ENCODE results near the gene WWC2.

GRCh38 chr4:176781822-176782161 is 10.9 kb downstream of the VEGFC start:
- PRO-cap, result no peak

GRCh38 chr4:176791389-176792087 is 1.2 kb downstream of the VEGFC start:
- PRO-cap, result no peak

DNA sequence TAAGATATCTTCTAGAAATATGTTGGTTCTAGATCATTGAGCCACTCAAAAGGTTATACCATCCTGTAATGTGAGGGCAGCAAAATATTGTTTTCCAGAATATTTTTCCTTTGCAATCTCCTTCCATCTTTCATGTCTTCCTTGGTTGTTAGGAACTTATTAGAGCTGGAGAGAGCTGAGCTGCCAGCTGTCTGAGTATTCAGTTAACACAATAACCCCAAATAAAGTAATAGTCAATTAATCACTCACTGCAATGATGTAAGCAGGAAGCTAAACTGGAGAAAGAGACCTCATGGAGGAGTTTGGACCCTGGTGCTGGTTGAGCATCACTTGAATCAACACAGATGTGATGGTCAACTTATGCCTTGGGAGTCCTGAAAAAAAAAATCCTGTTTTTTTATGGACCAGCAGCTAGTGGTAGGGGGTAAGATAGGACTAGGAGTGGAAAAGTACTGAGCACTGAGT is 2089.3 kb upstream of the TENM3 start:
- PRO-cap, result no peak

DNA sequence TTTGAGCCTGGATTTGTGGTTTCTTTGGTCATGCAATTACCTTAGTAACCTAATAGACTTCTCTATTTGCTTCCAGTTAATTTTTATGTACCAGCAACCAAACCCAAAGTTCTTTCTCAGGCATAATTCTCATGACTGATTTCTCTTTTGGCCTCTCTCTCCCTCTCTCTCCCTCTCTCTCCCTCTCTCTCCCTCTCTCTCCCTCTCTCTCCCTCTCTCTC is 1420.0 kb upstream of the TENM3 start:
- PRO-cap, result unidirectional peak, minus-strand start at position 170 of the sequence

DNA sequence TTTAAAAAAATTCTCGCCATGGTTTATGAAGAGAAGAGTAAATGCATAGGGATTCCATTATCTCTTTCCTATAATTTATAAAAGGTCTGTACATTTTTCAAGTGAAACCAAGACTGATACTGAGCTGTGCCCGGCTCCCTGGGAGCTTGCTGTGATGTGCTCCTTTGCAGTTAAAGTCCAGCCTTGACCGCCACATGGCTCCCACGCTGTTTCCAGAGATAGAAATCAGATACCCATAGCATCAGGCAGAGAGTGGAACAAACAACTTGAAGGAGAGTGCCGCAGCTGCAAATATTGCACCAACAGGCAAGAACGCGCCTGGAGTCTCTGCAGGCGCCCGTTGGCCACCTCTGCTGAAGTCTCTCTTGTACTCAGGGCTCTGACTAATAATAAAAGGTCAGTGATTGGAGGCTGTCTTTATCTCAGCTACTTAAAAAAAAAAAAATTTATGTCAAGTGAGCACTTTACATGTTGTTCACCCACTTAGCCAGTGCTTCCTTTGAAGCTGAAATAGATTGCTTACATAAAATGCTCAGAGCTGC is 31.0 kb upstream of the TENM3 start:
- PRO-cap, result no peak

DNA sequence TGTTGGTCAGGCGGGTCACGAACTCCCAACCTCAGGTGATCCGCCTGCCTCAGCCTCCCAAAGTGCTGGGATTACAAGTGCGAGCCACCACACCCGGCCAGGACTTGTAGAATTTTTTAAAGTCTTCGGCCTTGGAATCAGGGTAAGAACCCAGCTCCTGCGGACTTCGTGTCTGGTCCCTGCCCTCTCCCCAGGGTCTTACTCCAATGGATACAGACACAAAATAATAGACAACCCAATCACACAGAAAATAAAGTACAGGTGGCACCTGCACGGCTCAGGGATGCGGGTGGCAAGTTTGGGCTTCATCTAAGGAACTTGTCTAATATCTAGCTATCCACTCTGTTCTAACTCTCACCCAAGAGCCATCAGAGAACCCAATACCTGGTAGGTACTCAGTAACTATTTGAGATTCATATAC is 29.3 kb downstream of the DCTD start:
- PRO-cap, result no peak

DNA sequence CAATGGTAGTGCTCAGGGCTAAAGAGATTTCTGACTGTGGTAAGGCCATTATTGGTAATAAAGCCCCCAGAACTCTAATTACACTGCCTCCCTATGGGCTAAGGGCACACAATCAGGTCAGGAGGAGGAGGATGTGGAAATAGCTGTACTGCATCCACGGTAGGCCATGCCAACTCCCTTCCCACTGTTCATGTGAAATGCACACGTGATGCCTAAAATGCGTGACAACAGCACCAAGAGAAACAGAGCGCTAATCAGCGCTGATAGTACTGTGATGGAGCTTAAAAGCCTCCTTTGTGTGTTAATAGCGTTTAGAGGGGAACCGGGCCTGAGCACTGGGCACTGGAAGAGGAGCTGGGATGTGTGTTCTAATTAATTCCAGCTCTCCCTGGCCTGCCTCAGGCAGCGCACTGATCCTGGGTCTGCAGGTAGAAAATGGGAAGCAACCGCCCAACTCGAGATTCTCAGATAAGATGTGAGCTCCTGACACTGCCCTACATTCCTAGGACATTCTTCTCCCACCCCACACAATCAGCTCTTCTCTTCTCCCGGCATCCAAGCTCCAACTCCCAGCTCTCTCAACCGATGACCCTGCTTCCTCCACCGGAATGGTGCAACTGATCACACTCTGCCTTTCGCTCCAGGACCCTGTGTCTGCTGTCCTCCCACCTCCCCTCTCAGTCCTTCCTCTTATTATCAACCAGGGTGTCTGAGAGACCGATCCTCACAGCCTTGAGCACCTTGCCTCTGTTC is 12.8 kb downstream of the DCTD start:
- PRO-cap, result no peak

DNA sequence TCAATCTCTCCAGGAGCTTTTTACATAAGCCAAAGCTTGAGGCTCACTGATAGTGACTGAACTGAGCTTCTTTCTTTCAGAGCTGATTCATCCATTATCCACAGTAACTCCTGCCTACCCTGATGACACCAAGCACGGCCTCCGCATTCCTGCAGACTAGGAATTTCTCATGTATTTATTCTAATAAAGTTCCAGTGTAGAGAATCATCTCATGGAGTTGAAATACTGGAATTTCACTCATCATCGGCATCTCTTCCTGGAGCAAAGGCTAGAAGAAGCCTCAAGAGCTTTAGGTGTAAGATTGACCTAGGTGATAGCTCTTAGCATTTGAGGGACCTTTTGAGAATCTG is 12.1 kb upstream of the DCTD start:
- PRO-cap, result no peak

- PRO-cap, result bidirectional peak, plus-strand start at chr4:183099151, minus-strand start at chr4:183098987
These were observed at the start of gene WWC2 for GRCh38 chr4:183098725-183099803. TSS of gene WWC2 (plus strand) at chr4:183099257.

DNA sequence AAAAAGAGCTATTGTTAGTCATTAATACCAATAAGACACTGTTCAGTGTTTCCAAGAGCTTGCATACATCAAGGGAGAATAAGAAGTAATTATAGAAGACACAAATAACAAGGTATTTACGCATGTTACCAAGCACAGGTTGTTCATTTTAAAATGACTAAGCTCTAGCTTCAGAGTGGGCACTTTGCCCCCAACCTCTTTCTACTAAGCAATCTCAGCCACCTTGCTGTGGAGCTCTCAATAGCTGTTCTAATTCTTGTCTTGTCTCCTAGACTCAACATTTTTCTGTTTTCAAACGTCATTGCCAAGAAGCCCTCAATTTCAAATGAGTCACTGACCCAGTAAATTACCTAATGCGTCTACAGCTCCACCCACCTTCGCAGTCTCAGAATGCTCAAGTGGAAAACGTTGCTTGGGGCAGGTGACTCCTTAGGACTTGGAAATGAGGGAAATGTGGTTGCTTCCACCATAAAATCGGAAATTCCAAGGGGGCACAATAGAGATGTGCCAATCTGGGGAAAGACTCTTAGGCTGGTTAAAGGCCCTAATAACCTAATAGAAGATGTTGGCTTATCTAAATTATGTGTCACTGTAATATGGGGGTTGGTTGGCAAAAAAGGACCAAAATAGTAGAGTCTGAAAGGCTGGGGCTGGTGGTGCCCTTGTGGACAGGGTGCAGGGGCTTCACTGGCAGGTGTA is 59.0 kb downstream of the ING2 start:
- PRO-cap, result bidirectional peak, plus-strand start at position 499 of the sequence, minus-strand start at position 251 of the sequence

DNA sequence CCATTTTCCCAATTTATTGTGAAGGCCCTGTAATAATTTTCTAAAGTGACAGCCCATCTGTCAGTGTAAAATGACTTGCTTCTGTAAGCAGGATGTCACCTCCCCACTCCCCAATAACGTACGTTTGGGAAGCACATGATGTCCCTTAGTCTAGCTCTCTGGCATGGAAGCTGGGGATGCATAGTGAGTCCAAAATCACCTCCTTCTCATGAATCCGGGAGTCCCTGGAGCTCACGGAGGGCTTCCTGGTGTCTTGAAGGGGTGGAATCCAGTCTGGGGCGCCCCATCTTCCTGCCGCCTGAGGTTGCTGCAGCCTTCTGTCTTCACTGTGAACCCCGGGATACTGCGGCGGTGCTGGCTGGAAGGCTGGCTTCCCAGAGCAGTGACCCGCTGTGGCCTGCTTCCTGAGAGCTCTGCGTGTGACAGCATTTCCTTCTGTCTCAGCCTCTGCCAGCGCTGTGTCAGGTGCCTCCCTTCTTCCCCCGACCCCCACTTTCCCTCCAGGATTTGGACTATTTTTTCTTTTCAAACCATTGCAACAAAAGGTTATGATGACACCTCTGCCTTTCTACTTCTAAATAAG is 98.8 kb upstream of the STOX2 start:
- PRO-cap, result no peak

GRCh38 chr4:183906972-183907625 is 2.0 kb downstream of the STOX2 start:
- PRO-cap, result no peak

DNA sequence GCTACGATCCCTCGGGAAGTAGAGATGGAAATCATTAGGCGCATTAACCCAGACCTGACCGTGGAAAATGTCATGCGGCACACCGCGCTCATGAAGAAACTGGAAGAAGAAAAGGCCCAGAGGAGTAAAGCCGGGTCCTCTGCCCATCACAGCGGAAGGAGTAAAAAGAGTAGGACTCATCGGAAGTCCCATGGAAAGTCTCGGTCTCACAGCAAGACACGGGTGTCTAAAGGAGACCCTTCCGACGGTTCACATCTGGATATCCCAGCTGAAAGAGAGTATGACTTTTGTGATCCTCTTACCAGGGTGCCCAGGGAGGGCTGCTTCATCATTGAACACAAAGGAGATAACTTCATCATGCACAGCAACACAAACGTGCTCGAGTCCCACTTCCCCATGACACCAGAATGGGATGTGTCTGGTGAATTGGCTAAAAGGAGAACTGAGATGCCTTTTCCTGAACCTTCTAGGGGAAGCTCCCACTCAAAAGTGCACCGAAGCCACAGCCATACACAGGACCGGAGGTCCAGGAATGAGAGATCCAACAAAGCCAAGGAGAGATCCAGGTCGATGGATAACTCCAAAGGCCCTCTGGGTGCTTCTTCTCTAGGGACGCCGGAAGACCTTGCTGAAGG is 104.8 kb downstream of the STOX2 start:
- PRO-cap, result no peak

DNA sequence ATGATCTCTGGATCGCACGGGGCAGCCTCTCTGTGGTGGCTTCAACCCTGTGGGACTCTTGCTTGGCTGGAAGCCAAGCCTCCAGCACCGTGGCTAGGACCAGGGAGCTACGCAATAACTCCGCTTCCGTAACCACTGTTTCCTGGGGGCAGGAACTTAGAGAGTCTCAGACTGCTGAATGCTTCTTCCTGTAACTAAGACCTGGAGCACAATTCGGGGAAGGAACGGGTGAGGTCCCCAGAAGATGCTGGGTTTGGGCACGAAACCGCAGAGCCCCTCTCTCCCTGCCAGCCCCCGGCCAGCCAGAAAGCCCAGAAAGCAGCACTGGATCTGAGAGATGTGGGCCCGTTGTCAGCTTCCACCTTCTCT is 12.5 kb upstream of the ENPP6 start:
- PRO-cap, result no peak

- PRO-cap, result no peak
These were observed 61.0 kb downstream of the IRF2 start for GRCh38 chr4:184413237-184413790.

GRCh38 chr4:184418338-184418875 is 55.9 kb downstream of the IRF2 start:
- PRO-cap, result no peak

DNA sequence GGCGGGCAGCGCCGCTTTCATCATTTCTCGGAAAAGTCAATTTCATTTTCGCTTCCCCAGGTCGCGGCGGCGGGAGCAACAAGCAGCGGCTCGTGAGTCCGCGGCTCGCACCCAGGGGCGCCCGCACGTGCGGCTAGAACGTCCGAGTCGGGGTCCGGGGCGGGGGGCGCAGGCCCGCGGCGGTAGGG is 302 bp upstream of the IRF2 start:
- PRO-cap, result bidirectional peak, plus-strand start at position 59 of the sequence, minus-strand start outside the sequence

DNA sequence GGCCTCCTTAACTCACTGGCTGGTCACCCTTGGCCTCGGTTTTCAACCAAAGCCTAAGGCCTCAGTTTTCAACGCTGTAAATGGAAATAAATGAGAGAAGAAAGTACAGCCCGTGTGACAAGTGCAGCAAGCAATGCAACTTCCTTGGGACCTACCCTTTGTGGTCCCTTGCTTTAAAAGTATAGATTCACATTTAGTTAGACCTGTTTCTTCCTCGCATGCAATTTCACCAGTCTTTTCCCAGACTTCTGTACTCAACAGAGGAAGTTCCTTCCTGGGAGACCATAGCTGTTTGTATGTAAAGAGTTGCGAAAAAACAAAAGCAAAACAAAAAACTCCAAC is 1.1 kb upstream of the IRF2 start:
- PRO-cap, result no peak

DNA sequence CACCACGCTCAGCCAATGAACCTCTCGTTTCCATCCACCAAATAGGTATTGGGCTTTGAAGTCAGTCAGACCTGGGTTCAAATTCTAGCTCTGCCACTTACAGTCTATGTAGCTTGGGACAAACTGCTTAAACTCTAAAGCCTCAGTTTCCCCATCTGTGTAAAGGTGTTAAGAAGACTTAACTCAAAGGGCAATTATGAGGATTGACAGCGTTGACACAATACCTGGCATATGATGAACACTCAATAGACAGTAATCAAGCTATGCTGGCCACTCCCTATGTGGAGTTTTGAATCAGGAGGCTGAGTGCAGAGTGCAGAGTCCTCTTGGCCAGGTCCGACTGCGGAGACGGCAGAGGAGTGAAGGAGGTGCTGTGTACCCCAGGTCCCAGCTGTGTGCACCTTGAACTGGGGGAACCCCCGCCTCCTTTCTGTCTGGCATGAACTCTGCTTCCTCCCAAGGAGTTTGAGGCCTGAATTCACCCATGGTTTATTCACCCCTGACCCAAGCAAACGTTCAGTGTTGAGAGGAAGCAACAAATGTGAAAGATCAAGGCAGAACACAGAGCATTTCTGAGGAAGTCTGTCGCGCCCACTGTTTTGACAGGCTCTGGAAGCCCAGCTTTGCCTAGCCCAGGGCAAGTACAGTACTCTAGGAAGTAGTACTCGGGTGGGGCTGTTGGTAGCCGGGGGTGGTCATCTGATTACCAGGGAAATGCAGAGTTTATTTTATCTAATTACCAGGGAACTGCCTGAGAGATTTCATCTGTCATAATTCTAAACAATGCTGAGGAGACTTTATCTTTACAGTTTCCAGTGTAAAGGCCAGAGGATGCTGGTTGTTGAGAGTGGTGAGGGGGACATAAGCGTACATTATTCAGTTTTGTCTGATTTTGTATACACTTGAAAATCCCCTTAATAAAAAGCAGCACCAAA is 72.9 kb upstream of the IRF2 start:
- PRO-cap, result no peak

DNA sequence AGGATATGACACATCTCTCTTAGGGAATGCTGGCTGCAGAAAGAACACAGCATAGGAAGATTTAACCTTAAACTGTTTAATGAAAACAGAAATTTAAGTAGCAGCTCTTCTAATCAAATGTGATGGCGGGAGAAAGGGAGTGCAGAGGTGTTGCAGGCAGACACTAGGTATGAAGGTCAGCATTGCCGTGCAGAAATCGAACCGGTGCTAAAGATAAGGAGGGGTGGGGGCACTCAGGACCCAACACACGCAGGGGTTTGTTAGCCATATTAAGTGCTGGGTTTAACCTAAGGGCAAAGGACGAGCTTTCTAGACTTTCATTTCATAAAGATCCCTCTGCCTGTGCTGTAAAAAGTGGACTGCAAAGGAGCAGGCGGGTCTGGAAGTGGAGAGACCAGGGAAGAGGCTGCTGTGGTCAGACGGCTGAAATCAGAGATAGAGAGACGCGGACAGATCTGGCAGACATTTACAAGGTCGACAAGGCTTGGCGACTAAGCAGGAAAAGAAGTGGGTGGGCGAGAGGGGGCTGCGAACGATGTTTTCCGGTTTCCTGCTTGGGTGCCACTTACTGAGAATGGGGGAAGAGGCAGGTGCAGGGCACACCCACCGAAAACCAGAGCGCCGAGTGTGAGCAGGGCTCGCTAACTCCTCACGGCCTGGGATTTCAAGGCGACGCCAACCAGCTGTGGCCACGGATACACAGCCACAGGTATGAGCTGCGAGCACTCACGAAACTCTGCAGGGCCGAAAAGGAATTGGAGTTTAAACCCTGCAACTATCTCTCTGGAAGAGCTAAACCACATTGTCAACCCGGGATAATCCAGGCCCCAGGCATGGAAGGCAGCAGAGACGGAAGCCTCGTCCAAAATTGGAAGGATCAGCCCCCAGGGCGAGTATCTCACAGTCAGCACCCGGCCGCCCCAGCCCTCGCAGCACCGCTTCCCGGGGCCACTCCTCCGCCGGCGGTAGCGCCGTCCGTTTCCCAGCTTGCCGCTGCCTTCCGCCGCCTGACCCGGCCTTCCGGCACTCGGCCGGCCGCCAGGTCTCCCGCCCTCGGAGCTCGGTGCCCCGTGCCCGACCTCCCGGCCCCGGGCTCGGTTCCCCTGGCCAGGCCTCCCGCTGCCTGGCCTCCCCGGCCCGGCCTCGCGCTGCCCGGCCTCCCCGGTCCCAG is 966 bp downstream of the CASP3 start:
- PRO-cap, result unidirectional peak, plus-strand start at position 427 of the sequence; unidirectional peak, plus-strand start at position 600 of the sequence; bidirectional peak, plus-strand start at position 659 of the sequence, minus-strand start at position 658 of the sequence; bidirectional peak, plus-strand start at position 935 of the sequence, minus-strand start at position 982 of the sequence